Fibroblast of the aortic adventitia (primary cell): ENCODE measurements around a stretch of chr11.

DNA sequence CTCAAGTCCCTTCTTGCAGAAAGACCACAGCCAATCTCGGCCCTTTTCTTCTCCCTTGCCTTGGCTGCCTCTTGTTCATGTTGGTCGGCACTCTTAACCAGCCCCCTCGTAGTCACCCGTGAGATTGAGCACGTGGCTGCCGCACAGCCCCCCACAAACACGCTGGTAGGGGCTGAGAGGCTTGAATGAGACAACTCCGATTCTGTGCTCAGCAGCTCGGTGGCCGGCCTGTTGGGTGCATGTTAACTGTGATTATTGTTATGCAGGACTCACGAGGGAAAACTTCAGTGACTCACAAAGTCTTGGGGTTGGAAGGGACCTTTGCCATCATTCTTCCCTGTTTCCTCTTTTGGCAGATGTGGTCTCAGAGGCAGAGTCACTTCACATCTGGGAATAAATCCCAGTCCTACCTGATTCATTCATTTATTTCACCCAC is 75.1 kb downstream of the ADAMTS15 start:
- CAGE, long polyA plus RNA = no peak

GRCh38 chr11:130536040-130536332 is 87.5 kb downstream of the ADAMTS15 start:
- CAGE, long polyA plus RNA = no peak

DNA sequence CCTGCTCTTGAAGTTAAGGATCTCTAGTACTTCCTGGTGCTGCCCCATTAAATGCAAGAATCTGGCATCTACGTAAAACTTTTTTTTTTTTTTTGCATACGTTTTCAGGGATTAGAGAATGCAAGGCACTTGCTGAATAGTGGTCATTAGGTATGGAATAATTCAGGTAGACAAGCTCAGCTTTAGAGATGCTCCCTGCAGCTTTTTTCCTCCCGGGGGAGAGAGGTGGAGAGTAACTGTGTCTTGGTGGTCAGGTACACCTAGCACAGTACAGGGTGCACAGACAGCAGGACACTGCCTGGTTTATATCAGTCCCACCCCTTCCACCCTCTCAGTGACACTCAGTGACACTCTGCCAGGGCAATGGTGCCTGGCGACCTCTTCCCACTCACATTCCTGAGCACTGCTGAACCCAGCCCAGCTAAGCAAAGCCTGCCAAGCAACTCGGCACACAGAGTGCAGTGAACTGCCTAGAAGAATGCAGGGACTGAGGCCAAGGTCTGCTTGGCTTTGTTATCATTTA is 205.3 kb downstream of the ADAMTS15 start:
- CAGE, long polyA plus RNA = no peak

DNA sequence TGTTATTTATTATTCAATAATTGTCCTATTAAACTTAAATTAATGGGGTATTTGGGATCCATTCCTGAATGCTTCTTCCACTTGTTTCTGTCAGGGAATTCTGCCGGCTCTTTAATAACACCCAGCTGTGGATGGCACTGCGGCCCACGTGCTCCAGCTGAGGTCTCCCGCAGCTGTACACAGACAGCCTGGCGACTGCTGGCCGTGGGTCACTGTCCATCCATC is 485.0 kb downstream of the OPCML start:
- CAGE, long polyA plus RNA = no peak

- CAGE, long polyA plus RNA = no peak
Measured at GRCh38 chr11:133964998-133965585, 8.3 kb upstream of the IGSF9B start.

DNA sequence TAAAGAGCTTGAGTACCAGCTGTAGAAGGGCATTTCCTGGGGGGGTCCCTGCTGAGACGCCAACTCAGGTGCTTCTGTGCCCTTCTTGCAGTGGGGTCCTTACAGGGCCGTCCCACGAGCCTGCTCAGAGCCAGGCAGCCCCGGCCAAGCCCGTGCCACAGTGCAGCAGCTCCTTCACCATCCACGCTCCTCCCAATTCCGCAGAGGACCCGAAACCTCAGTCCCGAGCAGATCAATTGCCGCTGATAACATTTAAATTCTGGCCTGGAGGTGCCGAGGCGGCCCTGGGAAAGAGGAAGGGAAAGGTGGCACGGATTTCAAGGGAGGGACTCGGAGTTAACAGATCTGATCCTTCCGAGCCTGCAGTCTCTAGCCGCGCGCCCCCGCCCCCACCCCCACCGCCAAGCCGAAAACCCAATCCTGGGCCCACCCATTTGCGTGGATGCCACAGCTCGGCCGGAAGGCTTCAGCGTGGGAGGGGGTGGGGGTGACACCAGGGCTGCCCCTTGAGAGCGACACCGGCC is 32.3 kb upstream of the JAM3 start:
- CAGE, long polyA plus RNA = no peak

GRCh38 chr11:134042122-134042907 is 26.6 kb upstream of the JAM3 start:
- CAGE, long polyA plus RNA = no peak

- CAGE, long polyA plus RNA = no peak
Measured at GRCh38 chr11:134348858-134349484, 17.2 kb downstream of the GLB1L2 start.

- CAGE, long polyA plus RNA = no peak
Measured at GRCh38 chr11:134517672-134518190, 105.7 kb upstream of the B3GAT1 start.